Endometrial microvascular endothelial cells (primary cell): ENCODE measurements around a stretch of chr18.

DNA sequence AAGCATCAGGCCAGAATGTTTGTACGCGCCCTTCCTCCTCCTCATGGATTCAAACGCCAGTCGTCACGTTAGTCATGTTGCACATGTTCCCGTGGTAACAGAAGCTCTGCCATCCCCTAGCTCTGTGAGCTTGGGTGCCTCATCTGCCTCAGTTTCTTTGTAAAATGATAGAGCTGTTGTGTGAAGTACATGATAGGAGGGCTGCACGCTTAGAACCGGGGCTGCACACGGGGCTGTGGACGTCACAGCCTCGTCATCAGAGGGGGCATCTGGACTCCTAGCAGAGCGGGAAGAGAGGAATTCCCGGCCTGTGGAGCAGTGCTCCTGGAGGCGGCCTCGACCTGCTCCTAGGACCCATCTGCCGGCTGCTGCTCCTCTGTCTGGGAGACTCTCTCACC is 47.1 kb downstream of the TSHZ1 start:
- RAMPAGE, long total RNA = no peak

DNA sequence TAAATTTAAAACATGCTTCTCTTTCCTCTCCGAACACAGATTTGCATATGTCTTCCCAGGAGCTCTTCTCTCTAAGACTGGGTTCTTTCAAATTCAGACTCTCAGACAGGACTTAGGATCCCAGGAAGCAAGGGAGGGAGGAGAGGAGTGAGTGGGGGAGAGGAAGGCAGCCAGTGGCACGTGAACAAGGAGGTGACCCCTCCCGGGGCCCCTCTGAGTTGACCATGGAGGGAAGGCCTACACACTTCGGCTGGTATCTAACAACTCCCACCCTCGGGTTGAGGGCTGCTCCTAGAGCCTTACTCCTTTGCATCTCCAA is 344.3 kb downstream of the ZNF516 start:
- RAMPAGE, long total RNA = no peak

DNA sequence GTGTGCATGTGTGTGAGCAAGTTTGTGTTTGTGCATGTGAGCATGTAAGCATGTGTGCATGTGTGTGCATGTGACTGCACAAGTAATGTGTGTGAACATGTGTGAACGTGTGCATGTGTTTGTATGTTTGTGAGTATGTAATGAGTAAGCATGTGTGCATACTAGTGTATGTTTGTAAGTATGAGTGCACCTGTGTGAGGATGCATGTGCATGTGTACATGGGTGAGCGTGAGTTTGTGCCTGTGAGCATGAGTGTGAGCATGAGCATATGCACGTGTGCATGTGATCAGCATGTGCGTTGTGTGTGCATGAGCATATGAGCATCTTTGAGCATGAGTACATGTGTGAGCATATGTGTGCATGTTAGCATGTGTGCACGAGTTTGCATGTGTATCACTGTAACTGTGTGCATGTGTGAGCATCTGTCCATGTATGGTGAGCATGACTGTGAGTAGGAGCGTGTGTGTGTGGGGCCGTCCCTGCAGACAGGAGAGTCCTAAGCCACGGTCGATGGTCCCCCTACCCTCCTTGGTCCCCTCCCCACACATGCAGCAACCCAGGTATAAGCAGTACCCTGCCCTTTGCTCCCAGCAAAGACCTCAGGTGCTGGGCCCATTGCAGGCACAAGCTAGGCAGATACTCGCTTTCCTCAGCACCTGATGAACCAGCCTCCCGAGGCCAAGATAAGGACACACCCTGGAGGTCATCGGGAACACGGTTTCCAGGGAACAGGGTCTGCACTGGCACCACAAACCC is 90.4 kb downstream of the ZNF516 start:
- RAMPAGE, long total RNA = no peak

DNA sequence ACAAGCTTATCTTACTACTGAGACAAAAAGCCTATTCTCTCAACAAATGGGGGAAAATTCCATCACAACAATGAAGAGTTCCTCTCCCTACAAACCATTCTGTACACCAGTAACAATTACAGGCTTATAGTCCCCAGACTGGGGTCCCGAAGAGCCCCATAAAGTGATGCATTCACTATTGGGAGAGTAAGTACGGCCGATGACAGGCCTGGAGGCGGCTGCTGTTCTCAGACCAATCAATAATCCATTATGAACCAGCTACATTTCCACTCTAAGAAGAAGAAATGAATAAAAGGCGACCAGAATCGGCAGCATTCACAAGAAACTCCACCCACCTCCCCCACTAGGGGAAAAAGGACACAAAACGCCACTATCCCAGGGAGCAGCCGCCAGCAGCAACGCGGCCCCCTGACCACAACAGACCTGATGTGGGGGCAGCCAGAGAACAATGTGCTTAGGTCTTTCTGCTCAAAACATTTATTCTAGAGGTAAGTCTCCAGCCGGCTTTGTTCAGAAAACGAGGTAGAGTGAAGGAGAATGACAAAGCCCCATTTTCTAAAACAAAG is 43.2 kb downstream of the ZNF516 start:
- RAMPAGE, long total RNA = no peak

GRCh38 chr18:76494179-76495114 is 595 bp downstream of the ZNF516 start:
- RAMPAGE, long total RNA = no peak

DNA sequence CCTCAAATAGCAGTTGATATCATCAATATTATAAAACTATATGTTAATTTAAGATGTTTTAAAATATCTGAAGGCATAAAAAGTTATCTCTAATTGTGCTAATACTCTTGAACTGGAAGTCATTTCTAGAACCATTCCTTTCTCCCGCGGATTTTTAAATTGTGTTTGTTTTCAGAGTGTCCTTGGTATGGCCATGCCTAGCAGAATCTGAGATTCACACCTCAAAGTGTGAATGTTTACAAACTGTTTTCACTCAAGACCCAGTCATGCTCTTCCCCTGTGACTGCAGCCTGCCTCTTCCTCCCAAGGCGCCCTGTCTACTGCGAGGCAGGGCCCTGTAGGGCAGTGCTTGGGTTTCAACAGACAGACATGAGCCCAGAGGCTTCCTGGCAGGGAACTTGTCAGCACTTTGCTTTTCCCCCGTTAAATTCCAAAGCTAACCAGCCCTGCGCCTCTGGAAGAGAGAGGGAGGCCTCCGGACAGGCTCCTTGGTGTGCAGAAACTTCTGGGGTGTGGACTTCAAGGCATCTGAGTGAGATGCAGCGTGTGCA is 8.4 kb upstream of the ZNF516 start:
- RAMPAGE, long total RNA = no peak

- RAMPAGE, long total RNA = no peak
Measured at GRCh38 chr18:76519030-76519600, 24.1 kb upstream of the ZNF516 start.

GRCh38 chr18:76622804-76623004 is 127.7 kb upstream of the ZNF516 start:
- RAMPAGE, long total RNA = no peak

GRCh38 chr18:76679810-76680647 is 142.3 kb upstream of the ZNF236 start:
- RAMPAGE, long total RNA = no peak

GRCh38 chr18:76697021-76698192 is 125.0 kb upstream of the ZNF236 start:
- RAMPAGE, long total RNA = no peak

DNA sequence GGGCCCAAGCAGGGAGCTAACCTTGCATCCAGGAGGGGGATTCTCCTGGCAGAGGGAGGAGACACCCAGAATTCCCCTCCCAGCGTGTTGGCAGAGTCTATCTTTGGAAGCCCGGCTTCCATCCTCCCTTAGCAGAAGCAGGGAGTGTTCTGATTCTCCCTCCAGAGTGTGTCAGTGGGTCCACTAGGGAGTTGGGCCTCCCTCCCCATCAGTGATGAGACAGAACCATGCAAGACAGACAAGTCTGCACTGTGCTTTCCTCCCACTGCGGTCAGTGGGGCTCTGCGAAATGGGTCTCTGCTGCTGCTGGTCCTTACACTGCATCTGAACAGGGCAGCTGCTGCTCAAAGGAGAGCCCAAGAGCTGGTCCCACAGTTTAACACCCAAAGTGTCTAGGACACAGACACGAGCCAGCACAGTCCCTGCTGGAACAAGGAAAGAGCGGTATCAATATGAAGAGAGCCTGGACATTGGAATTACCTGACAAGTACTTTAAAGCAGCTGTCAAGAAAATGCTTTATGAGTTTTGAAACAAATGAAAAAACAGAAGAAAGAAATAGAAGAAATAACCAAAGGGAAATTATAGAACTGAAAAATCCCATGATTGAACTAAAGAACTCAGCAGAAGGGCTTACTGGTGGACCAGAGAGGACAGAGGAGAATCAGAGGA is 40.2 kb downstream of the ZNF236 start:
- RAMPAGE, long total RNA = no peak

DNA sequence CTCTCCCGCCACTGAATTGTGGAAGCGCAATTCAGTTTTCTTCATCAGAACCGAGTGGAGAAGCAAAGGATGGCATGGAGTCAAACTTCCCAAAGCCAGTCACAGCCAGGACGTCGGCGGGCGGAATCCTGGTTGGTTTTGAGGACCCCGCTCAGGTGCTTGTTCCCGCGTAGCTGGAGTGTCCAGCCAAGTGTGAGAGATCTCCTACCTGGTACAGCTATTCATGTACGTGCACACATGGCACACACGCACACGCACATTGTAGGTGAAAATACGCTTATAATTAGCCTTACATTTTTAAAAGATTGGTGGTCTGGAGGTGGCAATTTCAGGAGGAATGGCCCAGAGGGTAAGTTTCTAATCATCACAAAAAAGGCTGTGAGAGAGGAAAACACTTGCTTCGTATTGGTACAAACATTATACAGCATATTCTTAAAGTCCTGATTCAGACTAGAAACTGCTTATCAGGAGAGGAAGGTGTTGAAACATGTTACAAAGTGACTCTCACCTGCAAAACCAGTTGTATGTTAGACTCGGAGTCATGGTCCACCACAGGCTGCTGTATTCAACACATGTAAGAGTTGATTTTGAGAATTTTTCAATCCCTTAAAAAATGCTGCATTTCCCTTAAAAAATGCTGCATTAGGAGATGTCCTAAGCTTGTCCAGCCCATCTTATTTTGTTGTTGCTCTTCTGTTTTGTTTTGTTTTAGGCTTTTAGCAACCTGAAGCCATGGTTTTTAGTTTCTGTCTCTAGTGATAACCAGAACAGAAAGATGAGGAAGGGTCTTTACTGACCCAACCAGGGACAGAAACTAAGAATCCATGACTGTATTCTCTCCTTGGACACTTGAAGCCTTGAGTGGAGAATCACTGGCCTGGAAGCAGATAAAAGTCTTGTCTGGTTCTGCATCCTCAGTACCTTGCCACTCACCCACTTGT is 61.6 kb downstream of the MBP start:
- RAMPAGE, long total RNA = no peak

DNA sequence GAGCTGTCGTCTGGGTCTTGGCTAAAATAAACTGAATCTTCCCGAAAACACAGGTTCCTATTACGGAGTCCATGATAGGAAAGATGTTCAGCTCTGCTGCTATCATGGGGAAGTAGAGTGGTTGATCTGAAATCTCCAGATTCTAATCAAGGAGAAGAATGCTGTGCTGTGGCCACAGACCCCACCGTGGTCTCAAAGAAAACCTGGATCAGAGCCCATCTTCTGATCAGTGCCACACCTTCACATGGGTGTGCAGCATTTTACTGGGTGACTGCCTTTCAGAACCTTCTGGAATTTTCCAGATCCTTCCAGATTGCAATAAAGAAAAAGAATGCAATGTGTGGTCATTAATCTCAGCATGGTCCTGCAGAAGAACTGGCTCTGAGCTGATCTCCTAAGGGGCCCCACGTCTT is 17.2 kb downstream of the MBP start:
- RAMPAGE, long total RNA = no peak

DNA sequence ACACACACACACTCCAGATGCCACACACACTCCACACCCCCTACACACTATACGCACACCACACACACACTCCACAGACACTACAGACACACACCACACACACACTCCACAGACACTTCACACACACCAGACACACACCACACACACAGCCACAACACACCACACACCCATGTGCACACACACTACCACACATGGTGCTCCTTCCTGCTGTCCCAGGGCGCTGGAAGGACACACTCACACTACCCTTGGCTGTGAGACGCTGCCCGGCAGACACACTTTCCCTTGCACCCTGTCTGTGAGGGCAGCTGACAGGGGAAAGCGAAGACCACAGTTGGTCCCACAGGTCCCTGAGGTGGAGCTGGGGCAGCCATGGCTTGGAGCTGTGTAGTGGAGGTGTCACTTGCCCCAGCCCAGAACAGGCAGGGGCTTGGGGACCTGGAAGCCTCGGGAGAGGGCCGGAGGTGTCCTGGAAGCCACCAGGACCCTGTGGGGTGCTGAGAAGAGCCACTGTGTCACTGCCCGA is 13.8 kb downstream of the MBP start:
- RAMPAGE, long total RNA = no peak

GRCh38 chr18:77123285-77123594 is 9.3 kb downstream of the MBP start:
- RAMPAGE, long total RNA = no peak

- RAMPAGE, long total RNA = no peak
Measured at GRCh38 chr18:77123786-77124388, 8.7 kb downstream of the MBP start.

GRCh38 chr18:77134066-77134513 is 1.5 kb upstream of the MBP start:
- RAMPAGE, long total RNA = no peak

DNA sequence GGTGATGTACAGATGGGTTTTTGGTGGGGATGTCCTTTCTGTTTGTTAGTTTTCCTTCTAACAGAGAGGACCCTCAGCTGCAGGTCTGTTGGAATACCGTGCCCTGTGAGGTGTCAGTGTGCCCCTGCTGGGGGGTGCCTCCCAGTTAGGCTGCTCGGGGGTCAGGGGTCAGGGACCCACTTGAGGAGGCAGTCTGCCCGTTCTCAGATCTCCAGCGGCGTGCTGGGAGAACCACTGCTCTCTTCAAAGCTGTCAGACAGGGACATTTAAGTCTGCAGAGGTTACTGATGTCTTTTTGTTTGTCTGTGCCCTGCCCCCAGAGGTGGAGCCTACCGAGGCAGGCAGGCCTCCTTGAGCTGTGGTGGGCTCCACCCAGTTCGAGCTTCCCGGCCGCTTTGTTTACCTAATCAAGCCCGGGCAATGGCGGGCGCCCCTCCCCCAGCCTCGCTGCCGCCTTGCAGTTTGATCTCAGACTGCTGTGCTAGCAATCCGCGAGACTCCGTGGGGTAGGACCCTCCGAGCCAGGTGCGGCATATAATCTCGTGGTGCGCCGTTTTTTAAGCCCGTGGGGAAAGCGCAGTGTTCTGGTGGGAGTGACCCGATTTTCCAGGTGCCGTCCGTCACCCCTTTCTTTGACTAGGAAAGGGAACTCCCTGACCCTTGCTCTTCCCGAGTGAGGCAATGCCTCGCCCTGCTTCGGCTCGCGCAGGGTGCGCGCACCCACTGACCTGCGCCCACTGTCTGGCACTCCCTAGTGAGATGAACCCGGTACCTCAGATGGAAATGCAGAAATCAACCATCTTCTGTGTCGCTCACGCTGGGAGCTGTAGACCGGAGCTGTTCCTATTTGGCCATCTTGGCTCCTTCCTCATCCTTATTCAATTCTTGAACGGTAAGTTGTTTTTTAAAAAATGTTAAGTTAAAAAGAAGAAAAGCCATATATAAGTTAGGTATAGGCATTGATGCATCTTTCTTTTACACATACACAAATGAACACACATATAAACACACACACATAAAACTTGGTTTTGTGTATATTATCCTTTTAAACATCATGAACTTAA is 171.8 kb downstream of the GALR1 start:
- RAMPAGE, long total RNA = no peak

DNA sequence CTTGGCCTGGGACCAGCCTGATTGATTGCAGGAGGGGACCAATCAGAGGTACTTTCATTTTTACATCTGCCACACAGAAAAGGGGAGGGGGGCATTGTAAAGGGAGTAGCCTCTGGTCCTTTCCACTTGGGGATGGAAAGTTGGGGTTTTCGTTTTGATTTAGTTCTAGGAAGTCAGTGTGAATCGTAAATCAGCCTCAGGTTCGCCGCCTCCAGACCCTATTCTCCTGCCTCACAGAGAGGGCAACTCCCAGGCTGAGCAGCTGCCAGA is 372.5 kb downstream of the GALR1 start:
- RAMPAGE, long total RNA = no peak

DNA sequence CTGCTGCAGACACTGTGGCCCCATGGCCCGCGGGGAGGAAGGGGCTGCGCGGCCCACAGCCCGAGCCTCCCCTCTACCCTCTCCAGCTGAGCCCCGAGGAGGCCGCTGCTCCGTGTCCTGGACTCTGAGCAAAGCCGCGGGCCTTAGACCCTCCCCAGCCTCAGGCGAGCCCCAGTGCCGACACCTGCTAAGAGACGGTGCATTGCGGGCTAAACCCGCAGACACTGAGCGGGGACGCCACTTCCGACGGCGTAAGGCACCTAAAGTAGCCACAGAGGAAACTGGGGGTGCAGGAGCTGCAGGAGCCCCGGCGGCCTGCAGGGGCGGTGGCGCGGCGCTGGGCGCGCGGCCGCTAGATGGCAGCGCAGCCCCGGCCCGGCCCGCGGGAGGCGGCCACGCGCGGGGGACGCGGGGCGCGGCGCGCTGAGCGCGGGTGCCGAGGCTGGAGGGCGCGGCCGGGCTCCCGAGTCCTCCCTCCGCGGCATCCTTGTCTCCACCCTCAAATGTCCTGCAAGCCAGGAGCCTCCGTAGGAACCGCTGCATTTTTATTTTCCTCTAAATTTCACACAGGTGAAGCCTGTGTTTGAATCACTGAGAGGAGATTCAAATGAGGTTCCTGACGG is 650.4 kb downstream of the GALR1 start:
- RAMPAGE, long total RNA = no peak